Cytotoxic T cell (primary cell): ENCODE measurements around the gene CALD1.

GRCh38 chr7:134778994-134779991 is at the start of gene CALD1:
Gene CALD1, plus strand, starts transcription at chr7:134779634.
- PRO-cap, 2 experiments: peak in 1 of 2 experiments; most common plus-strand start chr7:134779720 (in 1)

- PRO-cap, 2 experiments: no peak in any of the 2 experiments
These were observed 5.2 kb downstream of the CALD1 start for GRCh38 chr7:134784396-134785311.

DNA sequence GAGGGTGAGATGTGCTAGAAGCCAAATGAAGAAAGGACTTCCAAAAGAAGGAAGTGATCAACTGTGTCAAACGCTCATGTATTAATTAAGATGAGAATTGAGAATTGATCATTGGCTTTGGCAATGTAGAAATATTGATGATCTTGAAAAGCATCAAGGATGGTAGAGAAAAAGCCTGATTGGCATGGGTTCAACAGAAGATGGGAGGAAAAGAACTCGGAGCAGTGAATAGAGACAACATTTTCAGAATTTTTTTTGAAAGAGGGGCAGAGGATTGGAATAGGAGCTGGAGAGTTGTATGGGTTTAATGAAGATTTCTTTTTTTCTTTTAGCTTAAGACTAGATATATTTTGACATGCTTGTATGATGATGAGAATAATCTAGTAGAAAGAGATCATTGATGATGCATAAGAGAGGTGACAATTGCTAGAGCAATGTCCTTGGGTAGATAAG is 33.6 kb downstream of the CALD1 start:
- PRO-cap, 2 experiments: no peak in any of the 2 experiments

DNA sequence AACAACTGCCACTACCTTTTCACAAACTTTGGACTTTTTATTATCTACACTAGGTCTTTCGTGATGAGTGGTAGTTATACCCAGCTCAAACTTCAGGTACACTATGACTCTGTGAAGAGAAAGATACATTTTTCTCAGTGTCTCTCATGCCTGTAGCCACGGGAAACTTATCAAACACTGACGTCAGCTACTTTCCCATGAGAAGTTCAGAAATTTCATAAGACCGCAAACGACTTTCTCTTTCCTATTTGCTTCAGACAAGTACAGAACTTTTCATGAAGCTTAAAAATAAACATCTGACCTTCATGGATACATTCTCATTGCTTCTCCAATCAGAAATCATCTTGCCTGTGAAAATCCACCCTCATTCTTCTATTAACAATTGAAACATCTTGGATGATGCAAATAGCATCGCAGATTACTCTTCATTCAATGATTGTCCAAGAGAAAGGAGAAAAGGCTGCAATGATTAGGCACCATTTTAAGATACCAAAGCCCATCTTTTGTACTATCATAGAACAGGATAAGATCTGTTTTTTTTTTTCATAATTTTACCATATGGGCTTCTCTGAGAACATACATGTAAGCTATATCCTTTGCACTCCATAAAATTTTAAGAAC is 57.2 kb downstream of the CALD1 start:
- PRO-cap, 2 experiments: no peak in any of the 2 experiments

- PRO-cap, 2 experiments: no peak in any of the 2 experiments
These were observed 75.4 kb upstream of the AGBL3 start for GRCh38 chr7:134910847-134911390.

GRCh38 chr7:134994951-134996125 is 9.0 kb downstream of the AGBL3 start:
- PRO-cap, 2 experiments: peak in 1 of 2 experiments; most common plus-strand start chr7:134995593 (in 1); most common minus-strand start chr7:134995310 (in 1)

DNA sequence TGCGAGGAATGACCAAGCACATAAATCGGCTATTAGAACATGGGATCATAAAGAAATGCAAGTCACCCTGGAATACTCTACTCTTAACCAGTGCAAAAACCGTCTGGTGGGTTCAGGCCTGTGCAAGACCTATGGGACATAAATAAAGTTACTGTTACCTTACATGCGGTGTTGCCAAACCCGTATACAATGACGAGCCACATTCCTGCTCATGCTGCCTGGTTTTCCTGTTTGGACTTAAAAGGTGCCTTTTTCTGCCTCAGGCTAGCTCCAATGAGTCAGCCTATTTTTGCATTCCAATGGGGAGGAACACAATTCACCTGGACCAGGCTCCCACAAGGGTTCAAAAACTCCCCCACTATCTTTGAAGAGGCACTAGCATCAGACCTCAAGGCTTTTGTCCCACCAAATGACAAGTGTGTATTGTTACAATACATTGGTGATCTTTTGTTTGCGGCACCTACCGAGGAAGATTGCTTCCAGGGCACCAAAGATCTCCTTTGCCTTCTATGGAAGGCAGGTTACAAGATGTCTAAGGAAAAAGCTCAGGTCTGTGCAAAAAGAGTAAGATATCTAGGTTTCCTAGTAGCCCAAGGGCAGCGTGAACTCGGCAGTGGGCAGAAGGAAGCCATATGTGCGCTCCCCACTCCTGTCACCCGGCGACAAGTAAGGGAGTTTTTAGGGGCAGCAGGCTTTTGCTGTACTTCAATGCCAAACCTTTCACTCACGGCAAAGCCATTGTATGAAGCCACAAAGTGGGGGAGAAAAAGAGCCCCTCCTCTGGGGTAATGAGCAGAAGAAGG is 7.0 kb upstream of the CYREN start:
- PRO-cap, 2 experiments: no peak in any of the 2 experiments

- PRO-cap, 2 experiments: peak in 2 of 2 experiments; most common plus-strand start chr7:135211819 (in 2); most common minus-strand start chr7:135211941 (in 1)
These were observed 408 bp upstream of the WDR91 start for GRCh38 chr7:135211670-135212198.

DNA sequence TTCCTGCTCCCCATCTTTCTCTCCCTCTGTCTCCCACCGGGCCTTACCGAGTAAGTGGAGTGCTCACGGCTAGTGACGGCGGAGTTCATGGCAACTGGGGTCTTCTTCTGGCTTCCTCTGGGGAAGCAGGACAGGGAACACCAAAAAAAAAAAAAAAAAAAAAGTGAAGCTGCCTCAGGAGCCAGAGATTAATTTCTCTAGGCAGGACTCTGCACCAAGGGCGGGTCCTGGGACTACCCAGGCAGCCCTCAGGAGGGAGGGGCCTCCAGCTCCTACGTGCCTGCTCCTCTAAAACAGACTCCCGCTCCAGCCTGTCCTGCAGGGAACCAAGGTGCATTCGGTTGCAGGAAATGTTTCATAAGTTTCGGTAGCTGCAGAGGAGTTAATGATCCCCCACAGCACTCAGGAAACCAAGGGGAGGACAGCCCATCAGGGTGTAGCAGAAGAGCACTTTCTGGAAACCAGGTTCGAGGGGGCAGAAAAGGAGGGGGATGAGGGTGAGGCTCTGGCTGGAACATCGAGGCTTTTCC is 84.0 kb downstream of the STRA8 start:
- PRO-cap, 2 experiments: no peak in any of the 2 experiments

GRCh38 chr7:135369508-135370167 is 136.0 kb downstream of the STRA8 start:
- PRO-cap, 2 experiments: no peak in any of the 2 experiments

GRCh38 chr7:135501532-135502683 is 8.0 kb downstream of the CNOT4 start:
- PRO-cap, 2 experiments: no peak in any of the 2 experiments

DNA sequence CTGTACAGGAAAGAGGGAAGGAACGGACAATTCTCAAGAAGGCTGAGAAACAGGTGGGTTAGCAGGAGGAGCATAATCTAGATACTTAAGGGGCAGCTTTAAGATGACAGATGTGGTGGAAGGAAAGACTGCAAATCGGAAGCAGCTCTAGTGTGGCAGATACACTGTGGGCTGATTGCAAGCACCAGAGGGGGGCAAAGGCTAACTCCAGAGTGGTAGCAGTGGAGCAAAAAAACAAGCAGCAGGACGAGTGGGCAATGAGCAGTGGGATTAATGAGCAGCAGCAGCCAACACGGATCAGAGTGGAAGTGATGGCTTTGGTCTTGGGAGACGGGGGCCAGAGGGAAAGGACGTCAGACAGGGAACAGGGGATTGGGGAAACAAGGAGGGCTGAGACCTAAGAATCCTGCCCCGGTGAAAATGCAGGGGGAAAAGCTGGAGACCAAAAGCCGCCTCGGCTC is 714 bp downstream of the CNOT4 start:
- PRO-cap, 2 experiments: peak in 2 of 2 experiments; most common plus-strand start position 113 of the sequence (in 2); most common minus-strand start position 75 of the sequence (in 1)

DNA sequence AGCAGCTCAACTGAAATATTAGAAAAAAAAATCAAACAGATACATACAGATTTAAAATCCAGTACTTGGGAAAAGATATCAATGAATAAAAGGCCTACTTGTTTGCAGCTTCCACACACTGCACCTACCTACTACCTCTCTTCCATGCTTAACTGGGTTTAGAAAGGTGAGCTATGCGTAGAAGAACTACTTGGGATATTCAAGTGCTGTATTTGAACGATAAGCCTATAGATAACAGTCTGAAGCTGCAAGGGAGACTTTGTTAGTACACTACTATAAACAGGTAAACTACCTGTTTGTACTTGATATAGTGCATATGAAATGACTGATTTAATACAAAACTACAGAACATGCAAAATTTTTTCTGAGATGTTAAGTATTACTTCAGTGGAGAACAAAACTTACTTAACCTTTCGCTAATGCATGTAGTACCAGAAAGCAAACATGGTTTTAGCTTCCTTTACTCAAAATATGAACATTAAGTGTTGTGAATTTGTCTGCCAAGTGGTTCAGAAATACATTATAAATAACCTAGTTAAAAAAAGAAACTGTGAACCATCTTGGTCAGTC is 50.0 kb downstream of the MTPN start:
- PRO-cap, 2 experiments: no peak in any of the 2 experiments

DNA sequence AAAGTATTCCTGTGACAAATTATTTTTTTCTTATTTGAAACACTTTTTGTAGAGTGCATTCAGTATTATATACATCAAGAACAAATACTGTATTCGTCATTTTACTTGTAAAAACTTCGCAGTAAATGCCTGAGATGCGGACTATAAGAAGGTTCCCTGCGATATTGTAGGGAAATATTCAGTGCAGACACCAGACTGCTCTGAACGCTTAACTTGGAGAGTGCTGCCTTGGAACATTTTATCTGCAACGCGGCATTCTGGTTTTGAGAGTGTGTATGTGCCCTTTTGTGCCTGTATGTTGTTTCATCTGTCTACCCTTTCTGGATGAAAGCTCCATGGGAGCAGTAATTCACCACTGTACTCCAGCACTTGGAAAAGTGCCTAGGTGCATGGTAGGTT is 46.8 kb downstream of the MTPN start:
- PRO-cap, 2 experiments: no peak in any of the 2 experiments

GRCh38 chr7:136092430-136093177 is 115.4 kb upstream of the MTPN start:
- PRO-cap, 2 experiments: no peak in any of the 2 experiments

- PRO-cap, 2 experiments: no peak in any of the 2 experiments
These were observed 170.1 kb upstream of the PTN start for GRCh38 chr7:137513518-137514177.

DNA sequence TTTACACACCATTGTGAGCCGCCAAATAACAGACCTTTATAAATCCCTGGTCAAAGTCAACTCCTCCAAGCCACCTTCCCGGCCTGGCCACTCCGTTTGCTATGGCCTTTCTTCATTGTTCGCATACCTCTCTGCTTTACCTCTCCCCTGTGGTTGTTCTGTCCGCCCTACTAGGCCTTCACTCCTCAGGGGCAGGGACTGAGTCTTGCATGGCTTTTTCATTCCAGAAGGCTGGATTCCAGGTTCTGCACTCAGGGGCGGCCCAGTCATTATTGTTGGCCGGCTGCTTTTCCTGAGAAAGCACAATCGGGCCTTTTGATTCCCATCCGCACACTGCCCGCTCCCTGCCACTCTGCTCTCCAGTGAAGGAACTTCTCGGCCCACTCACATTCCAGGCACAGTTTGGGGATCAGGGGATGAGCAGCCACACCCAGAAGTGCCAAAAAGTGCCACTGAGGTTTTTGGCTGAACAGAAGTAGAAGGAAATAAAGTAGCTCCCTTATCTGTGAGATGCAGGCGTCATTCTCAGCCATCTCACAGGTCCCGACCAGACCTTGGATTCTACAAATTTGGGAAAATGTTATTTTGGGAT is 18.2 kb downstream of the CREB3L2 start:
- PRO-cap, 2 experiments: no peak in any of the 2 experiments

DNA sequence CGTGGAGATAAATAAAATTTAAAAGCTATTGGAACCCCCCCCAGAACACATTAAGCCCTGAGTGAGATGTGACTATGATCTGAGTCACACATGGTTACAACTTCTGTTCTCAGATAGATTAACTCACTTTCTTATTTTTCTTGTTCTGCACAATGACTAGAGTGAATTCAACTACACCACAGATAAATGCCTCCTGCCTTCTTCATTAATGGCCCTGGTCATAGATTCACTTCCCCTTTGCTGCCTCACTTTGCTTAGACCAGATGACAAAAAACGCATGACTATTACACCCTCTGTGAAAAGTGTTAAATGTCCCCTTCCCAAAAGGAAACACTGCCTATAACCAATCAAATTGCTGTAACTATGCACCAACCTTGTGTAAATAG is 49.3 kb downstream of the AKR1D1 start:
- PRO-cap, 2 experiments: no peak in any of the 2 experiments

DNA sequence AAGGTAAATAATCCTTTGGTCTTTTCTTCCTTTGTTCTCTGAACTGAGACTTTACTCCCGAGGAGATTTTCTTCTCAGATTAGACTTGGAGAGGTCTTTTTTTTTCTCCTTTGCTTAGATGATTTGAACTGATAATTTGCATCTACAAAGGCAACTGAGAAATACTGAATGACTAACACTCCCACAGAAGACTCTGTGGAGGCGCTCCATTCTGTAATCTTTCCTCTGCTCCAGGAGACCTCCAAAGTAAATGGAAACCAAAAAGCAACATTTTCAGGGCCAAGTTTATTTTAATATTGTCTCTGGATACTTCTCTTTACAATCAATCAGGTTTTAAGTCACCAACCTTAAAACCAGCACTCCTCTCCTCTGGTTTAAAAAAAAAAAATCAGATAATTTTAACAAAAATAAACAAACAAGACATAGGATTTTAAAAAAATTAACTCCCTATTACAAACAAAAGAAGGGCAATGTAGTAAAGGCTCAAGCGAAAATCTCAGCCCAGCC is 93.4 kb downstream of the AKR1D1 start:
- PRO-cap, 2 experiments: no peak in any of the 2 experiments

DNA sequence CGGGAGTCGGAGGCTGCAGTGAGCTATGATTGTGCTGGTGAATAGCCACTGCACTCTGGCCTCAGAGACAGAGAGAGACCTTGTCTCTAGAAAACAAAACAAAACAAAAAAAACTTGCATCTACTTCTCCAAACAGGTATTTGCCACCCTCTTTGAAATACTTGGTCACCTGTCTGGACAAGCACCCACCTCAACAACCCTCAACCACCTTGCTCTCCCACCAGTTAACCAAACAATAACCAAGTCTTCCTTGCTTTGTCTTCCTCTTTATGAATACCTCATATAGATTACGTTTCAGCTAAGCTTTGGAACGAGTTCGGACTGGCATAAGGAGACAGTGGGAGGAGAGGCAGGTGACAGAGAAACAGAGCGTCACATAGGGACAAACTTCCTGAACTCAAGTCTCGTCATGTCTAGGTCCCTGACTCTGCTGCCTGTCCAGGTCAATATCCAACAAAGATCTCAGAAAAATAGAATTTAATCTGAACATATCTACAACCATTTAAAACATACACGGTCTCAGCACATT is 26.1 kb upstream of the SVOPL start:
- PRO-cap, 2 experiments: no peak in any of the 2 experiments